ENCODE data around the genes SESN1 and METTL24.

DNA sequence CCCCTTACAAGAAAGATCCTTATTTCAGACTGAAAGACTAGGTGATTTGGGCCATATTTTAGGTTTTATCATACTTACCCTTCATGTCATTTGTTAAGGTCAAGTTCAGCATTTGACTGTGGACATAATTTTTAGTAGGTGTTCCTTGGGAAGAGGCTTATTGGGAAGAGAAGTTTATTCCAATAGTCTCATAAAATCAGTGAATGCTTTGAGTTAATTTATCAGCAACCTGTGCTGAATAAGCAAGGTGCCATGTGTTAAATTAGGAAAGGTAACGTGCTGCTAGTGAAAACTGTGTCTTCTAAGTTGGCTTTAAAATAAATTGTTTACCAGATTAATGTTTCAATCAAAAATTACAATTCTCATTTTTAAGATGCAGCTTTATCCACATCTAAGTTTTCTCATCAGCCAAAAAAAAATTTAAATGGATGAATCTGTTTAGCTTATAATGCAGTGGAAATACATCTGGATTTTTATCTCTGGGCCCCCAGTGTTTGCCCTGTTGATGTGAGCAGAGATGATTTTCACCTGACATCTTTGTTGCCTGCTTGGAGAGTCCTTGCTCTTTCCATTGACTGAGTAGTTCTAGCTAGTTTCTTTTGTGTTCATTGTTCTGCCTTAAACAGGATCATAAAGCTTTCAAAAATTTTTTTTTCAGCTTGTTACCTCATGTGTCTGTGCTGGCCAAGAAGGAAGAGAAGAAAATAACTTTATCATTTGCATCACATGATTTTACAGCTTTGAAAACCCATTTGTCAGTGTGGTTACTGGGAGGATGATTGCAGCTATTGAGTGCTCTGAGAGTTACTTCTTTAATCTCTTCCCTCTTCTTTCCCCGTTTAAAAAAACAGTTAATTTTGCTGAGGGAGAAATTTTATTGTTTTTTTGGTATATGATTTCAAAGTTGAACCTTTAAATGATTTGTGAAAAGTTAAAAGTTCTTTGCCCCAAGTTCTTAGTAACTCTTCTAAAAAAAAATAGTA lies 15.8 kb downstream of the FOXO3 start:
- RRBS, result no CpG with 5 or more reads among the region's 2 CpGs

- RRBS, result no CpG with 5 or more reads among the region's 2 CpGs
Observed at GRCh38 chr6:108580562-108581052, 19.9 kb downstream of the FOXO3 start.

- RRBS, result no CpG with 5 or more reads among the region's 2 CpGs
Observed at GRCh38 chr6:108635909-108636193, 75.1 kb downstream of the FOXO3 start.

- RRBS, result no CpG with 5 or more reads among the region's 4 CpGs
Observed at GRCh38 chr6:108657599-108658269, 97.0 kb downstream of the FOXO3 start.

DNA sequence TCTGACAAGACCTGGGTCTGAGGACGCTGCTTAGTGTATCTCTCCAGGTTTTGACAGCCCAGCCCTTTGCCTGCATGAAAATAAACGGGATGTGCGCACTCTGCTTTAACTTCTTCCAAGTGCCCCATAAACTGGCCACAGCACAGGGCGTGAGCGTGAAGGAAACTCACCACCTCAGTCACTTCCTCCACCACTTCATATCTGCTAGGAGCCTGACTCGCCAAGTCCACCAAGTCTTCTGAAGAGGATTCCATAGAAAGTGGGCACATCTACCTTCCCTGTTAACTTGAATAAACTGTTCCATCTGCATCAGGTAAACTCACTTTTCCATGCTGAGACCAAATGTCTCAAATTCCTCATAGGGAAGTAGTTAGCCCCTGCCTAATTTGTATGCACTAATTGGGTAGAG lies 109.1 kb upstream of the ARMC2 start:
- RRBS, result no CpG with 5 or more reads among the region's 6 CpGs

- RRBS, result no CpG with 5 or more reads among the region's 7 CpGs
Observed at GRCh38 chr6:108745056-108745475, 103.2 kb upstream of the ARMC2 start.

GRCh38 chr6:108763834-108764484 lies 84.3 kb upstream of the ARMC2 start:
- RRBS, result no CpG with 5 or more reads among the region's 9 CpGs

DNA sequence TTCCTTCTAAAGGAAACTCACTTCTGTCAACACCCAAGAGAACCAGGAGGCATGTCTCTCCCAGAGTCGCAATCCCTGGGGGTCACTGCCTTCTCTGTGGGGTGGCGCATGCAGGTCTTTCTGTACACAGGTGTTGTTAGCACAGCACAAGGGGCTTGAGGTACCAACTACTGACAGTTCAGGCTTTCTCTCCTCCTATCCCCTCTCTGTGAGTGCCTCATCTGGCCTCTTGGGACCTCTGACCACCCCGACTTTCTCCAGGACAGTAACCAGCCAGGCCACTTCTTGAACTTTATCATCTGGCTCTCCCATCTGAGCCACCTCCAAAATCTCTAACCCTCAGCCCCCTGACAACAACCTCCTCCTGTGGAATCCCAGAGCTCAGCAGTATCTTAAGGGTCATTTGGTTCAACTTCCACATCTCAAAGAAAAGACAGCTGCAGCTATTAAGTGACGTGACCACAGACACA lies 7.1 kb upstream of the ARMC2 start:
- RRBS, result no CpG with 5 or more reads among the region's 4 CpGs

DNA sequence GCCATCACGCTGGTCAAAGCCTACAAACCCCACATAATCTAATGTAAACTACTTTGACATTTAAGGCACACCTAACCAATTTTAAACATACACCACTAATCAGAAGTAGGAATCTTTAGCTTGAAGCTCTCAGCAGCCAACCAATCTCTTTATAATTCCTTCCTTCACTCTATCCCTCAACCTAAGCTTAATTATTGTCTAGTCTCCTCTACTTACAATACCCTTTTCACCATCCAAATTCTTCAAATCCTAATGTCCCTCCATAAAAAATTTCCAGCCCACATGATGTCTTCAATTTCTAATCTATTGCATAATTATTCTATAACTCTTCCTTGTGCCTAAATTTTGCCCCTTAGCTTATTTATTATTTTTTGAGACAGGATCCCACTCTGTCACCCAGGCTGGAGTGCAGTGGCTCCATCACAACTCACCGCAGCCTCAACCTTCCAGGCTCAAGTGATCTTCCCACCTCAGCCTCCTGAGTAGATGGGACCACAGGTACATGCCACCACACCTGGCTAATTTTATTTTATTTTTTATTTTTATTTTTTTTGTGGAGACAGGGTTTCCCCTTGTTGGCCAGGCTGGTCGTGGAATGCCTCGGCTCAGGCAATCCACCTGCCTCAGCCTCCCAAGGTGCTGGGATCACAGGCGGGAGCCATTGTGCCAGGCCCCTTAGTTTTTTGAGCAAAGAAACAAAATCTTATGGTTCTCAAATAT lies 102.7 kb downstream of the SESN1 start:
- RRBS, result no CpG with 5 or more reads among the region's 5 CpGs

- RRBS, result no CpG with 5 or more reads among the region's 3 CpGs
Observed at GRCh38 chr6:109001898-109002476, 92.7 kb downstream of the SESN1 start.

DNA sequence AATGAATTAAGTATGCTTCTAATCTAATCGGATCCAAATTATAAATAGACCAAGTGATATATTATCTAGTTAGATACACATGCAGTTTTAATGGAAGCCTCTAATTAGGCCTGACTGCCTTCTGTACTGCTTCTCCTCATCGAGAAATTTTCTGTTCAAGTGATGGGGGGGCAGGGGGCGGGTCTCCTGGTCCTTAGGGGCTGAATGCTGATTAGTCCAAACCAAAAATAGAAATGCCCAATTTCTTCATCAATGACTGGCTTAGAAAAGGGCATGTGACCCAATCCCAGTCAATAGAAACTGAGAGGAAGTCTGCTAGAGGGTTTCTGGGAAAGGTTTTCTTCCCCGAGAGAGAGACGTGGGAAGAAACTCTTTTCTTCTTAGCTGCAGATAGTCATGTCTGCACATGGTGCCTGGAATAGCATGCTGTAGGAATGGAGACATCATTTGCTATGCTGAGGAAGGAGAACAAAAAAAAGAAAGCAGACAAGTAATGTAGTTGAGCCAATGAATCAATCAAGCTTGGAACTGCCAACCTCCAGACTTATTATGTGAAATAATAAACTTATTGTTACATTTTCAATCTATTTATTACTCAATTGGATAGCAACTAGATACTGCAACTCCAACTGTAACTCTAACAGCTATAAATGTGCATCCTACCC lies 6.7 kb downstream of the SESN1 start:
- RRBS, result no CpG with 5 or more reads among the region's 5 CpGs

GRCh38 chr6:109094717-109095331 lies at the start of gene SESN1:
Gene SESN1, minus strand, starts transcription at chr6:109094846.
- RRBS, result 1% methylated on average over 25 of the region's 58 CpGs

DNA sequence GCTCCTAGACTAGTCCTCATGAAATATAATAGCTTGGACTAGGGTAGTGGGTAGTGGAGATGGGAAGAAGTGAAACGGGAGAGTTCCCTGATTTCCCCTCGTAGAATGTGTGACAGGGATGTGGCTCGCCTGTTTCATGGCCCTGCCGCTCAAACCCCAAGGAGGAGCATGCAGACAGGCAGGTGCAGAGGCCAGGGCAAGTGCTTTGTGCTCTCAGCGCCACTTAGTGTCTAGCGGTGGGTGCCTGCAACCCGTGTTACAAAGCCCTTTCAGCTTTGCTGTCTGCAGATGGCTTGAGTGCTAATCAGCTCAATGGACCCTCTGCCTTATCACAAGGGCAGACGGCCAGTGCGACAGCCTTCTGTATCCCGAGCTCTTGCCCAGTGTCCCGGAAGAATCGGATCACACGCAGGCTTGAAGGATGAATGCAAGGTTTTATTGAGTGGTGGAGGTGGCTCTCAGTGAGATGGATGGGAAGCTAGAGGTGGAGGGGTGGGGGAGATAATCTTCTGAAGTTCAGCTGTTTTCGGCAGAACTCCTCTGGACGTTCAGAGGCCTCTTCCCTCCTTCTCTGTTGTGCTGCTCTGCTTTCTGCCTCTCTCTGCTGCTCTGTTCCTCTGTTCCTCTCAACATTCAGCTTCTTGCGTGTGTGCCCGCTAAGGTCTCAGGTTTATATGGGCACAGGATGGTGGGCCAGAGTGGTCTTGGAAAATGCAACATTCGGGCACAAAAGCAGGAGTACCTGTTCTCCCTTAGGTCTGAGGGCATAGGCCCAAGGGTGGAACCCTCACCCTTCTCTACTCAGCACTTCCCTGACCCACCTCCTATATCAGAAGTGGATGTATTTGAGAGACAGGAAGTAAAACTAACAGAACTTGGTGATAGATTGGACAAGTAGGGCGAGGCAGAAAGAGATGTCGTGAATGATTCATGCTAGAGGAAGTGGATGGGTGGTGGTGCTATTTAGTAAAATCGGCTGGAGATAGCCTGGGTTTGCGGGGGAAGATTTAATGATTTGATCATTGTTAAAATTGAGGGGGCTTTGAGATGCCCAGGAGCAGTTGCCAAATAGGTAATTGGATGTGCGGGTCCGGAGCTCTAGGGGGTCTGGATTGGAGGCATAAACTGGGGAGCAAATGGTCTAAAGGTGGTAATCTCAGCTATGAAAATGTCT lies 141.4 kb downstream of the CEP57L1 start:
- RRBS, result no CpG with 5 or more reads among the region's 24 CpGs

- RRBS, result no CpG with 5 or more reads among the region's 5 CpGs
Observed at GRCh38 chr6:109381407-109381589, 969 bp downstream of the CD164 start.

DNA sequence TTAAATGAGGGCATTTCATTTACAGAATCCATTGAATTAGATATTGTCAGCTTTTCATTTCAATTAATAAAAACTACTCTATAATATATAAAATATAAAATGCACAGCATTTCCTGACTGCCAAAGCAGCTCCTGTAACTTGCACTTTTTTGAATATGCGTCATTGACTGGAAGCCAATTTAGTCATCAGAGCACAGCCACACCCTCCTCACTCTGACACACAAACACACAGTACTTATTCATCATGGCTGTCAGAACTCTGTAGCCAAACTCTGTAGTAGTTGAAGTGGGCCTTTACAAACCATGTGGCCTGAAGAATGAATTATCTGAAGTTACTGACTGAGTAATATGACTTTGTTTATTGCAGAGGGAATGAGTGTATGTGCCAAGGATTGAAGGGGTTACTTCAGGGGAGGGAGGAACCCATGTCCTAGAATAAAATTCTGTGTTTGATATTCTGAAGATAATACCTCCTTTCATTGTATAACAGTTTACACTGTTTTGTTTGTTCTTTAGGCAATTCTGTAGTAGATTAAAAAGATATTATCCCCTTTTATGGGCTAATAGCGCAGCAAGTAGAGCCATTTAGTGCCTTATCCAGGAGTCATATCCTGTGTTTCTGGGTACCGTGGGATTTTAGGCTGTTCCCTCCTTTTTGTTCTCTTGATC lies 102.7 kb downstream of the FIG4 start:
- RRBS, result no CpG with 5 or more reads among the region's 3 CpGs

DNA sequence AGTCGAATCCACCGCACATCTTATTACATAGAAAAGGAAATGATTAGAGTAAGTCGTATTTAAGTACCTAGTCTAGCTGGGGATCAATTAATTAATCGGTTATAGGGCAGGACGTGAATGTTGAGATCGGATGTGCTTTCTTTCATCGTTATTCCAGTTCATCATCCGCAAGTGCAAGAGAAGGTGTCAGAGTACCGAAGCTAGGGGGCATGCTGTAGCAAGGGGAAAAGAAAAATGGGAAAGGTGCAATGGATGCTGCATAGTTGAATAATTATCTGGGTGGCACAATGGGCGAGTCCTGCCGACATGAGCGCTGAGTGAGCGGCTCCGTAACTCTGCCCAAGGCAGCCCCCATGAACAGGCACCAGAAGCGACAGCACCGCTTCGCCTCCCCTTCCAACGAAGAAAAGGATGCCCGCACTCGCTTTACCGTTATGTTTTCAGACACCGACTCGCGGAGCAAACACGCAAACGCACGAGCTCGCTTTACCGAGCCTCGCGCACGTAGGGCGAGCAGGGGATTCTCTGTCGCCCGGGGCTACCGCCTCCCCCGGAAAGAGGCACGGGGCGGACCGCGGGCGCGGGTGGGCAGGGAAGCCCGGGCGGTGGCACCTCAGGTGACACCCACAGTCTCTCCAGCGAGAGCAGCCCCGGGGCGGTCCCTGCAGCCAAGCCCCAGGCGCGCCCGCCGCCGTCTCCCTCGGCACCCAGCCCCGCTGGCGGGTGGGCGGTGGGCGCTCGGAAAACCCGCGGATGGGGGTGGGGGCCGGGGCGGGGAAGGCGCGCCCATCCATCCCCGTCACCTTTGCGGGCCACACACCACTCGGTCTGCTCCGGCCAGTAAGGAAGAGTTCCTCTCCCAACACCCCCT lies 704 bp downstream of the WASF1 start:
- RRBS, result 2% methylated on average over 22 of the region's 69 CpGs

GRCh38 chr6:110215346-110215875 lies 35.2 kb downstream of the CDC40 start:
- RRBS, result no CpG with 5 or more reads among the region's 7 CpGs

DNA sequence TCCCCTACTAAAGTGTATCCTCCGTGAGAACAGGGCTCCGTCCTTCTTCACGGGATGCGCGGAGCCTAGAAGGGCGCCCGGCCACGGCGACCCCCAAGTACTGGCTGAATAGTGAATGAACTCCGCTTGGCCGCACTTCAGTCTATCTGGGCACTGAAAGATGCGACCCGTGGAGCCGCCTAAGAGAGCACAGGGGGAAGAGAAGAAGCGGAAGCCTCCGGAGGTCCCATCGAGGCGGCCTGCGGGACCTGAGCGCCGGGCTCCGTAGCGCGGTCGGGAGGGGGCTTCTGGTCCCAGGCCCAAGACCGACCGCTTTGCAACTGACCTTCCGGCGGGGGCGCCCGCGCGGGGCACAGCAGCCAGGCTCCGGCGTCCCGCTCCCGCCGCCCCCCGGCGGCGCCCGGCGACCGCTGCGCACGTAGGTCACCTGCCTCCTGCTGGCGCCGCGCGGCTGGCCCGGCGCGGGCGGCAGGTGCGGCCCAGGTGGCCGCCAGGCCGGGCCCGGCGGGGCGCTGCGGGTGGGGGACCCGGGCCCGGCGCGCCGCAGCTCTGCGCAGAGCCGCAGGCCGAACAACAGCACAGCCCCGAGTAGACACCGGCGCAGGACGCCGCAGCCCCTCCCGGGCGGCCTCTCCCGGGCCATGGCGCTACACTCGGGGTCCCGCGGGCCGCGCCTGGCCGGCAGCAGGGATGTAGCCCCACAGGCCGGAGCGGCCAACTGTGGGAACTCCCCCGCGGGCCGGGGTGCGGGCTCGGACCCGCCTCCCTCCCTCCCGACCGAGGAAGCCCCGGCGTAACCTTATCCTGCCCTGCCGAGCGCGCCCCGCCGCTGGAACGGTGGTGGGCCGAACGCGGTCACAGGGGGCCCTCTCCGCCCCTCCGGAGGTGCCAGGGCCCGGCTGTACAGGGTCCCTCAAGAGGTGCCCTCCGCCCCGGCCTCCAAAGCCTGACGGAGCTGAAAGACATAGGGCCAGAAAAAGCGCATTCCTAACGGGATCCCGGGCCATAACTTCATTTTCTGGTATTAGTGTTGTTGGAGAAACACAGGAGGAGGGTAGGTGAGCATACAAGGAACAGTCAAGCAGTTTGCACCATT lies at the start of gene METTL24:
Gene METTL24, minus strand, starts transcription at position 720 of the 1,096 bp plus-strand sequence.
- RRBS, result 88% methylated on average over 74 of the region's 114 CpGs

- RRBS, result no CpG with 5 or more reads among the region's 3 CpGs
Observed at GRCh38 chr6:110363689-110364179, 5.6 kb upstream of the METTL24 start.

GRCh38 chr6:110567904-110568649 lies 91.7 kb upstream of the SLC22A16 start:
- RRBS, result no CpG with 5 or more reads among the region's 7 CpGs

Data from CMK (cell line).